Tongue (tissue), 2 donors: Measurements from ENCODE around the genes PARPBP and NFYB.

DNA sequence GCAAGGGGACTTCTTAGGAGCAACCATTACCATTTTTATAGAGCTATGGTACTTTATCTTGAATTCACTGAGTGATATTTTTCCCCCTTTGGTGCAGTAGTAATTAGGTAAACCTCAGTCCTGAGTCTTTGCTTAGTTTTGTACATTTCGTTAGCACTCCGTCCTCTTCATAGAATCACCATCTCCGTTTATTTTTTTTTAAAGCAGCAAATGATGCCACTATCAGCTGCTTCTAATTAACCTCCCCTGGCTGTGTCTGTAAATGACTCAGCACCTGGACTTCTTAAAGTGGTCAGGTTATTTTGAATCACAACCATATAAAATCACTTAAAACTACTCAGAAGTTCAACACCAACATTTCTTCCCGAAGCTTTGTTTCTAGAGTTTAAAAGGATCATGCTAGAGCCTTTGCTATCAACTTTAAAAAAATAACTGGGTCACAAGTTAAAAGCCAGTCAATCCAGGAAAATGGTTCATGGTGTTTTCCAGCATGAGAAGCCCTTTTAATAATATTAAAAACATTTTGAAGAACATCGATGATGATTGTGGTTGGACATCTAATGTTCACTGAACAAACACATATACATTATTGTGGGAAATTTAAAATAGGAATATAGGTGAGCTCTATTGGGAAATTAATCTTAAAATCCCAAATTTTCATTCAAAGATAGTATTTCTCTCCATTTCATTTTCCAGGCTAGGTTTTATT lies 6.2 kb upstream of the WASHC3 start:
- RAMPAGE, long total RNA, result no peak

DNA sequence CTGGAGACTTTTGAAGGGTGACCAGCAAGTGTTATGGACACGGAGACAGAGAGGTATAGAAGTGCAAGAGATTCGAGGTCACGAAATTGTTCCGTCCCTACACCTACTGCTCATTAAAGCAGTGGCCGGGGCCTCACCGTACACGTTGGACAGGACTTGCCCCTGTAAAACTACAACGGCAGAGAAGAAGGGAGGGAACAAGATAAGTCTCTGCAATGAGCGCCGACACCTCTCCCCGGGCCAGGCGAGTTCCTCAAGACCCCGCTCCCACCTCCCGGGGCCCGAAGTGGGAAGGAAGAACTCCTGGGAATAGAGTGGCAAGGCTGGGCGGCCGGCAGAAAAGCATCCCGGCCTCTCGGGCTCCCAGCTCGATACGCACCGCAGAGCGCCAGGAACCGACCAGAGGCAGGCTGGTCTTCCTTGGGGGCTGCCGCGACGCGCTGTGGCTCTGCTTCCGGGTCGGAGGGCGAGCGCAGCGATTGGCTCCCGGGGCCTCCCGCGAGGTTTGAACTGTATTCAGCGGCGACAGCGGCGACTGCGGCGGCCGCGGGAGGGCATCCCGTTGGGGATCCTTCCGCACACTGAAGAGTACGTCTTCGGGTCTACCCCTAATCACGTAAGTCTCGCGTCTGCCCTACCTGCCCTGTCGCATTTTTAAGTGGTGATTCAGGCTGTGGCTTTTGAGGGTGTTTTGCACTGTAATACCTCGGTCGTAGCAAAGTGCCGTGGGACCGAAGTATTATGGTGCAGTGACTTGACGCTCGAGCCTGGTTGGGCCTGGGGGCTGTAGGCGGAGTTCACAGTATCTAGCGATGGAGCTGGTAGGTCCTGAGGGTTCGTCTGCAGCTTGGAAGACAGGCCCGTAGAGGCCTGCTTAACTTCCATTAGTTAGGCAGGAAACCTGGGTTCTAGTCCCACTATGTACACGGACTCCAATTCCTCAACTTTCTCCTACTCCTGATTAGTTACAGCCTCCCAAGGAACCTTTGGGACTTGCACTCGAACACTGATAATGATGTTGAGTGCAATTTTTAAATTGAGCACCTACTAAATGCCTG lies at the start of gene PARPBP:
PARPBP (plus strand) TSS at position 513 of the 1,058 bp plus-strand sequence.
- RAMPAGE, long total RNA, result start-site peak on the minus strand centred at position 427 of the sequence, 47 bp wide, 267 and 49 reads in 2 replicates; start-site peak on the plus strand centred at position 522 of the sequence, 66 bp wide, 90 and 44 reads in 2 replicates

GRCh38 chr12:102413248-102413983 lies 66.9 kb downstream of the IGF1 start:
- RAMPAGE, long total RNA, result no peak

- RAMPAGE, long total RNA, result no peak
Observed at GRCh38 chr12:102454292-102454795, 26.0 kb downstream of the IGF1 start.

GRCh38 chr12:102481605-102482124 lies 1.3 kb upstream of the IGF1 start:
- RAMPAGE, long total RNA, result no peak

DNA sequence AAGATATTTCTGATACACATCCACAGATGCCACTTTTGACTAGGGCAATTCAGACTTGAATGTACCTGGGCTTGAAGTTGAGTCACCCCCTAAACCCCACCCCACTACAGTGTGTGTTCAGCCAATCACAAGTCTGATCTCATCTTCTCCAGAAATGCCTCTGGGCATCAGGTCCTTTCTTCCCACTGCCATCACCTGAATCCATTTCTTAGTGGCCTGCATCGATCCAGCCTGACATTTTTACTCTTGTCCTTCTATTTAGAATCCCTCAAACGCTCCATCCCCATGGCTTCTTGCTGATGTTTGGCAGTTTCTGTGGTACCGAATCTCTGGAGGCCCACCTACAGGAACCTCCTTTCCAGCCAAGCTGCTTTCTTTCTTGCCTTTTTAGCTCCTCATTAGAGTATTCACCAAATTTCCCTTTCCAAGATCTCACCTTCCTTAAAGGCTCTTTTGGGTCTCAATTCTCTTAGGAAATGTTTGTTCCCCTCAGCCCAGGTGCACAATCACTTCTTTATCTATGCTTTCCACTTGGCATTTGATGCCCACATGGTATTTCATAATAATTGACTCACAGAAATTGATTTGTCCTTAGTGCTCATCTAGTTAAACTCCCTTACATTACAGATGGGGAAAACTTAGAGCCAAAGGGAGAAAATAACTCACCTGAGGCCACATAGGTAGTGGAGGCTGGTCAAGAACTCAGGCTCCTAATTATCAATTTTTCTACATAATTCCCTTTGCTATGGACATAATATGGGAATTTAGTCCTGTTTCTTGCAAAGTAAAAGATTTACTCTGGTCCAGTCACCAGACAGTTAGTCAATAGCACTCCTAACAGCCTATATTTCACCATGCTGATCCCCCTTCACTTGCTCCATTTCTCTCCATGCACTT lies 2.1 kb downstream of the PAH start:
- RAMPAGE, long total RNA, result no peak

DNA sequence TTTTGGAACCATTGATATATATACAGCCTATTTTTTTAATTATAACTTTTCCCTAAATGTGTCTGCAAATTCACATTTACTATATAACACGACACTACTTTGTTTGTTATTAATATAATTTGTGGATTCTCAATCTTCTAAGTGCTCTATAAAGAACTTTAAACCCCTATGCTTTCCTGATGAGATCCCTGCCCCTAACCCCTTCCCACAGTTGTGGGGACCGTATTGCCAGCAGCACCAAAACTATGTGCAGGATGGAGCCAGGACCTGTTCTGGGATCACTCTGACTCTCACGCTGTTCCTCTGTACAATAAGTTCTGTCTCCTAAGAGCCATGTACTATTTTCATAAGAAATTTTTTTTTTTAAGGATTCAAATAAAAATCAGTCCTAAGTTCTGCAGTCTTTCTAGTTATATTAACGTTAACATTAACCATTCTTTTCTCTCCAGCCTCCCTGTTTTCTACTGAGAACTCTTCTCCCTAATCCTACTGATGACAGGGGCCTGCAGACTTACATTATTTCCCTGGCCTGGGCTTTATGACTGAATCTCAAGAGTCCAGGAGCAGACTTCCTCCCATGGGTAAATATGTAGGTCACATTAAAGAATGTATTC lies 1.1 kb downstream of the PAH start:
- RAMPAGE, long total RNA, result no peak

- RAMPAGE, long total RNA, result no peak
Observed at GRCh38 chr12:103301955-103302817, 193.6 kb downstream of the C12orf42 start.

DNA sequence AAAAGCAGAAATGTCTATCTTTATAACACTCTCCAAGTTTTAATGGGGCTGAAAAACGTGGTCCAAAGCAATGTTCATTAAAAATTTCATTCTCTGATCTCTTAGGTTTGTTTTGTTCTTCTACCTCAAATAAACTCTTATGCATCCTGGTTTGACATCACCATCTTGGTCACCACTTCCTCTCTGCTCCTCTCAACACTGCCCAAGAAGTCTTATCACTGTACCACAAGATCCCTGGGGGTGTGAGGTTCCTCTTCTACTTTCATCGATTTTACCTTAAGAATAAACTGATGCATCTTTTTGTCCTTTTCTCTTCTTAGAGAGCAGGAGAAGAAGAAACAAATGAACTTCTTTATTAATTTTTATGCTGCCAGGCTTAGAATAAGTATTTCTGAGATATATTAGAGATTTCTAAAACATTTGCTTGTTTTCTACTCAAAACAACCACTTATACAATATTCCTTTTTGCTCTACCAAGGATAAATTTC lies 40.3 kb downstream of the C12orf42 start:
- RAMPAGE, long total RNA, result no peak

- RAMPAGE, long total RNA, result no peak
Observed at GRCh38 chr12:103645126-103645711, 58.1 kb downstream of the STAB2 start.

GRCh38 chr12:103806644-103807627 lies 34.1 kb downstream of the NT5DC3 start:
- RAMPAGE, long total RNA, result no peak

DNA sequence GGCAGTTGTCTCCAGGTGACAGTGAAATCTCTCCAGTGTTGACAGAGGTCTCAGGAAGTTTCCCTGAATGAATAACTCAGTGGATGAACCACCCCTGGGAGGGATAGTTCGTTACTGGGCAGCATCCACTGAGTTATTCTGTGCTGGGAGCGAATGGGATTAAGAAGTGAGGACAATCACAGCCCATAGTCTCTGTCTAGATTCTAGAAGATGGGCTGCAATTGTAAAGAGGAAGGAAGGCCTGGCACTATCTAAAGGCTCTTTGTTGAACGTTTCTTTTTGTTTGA lies 7.2 kb upstream of the NT5DC3 start:
- RAMPAGE, long total RNA, result no peak

GRCh38 chr12:103933443-103933765 lies 3.2 kb downstream of the HSP90B1 start:
- RAMPAGE, long total RNA, result no peak

- RAMPAGE, long total RNA, result no peak
Observed at GRCh38 chr12:103964686-103965417, 820 bp upstream of the TDG start.

DNA sequence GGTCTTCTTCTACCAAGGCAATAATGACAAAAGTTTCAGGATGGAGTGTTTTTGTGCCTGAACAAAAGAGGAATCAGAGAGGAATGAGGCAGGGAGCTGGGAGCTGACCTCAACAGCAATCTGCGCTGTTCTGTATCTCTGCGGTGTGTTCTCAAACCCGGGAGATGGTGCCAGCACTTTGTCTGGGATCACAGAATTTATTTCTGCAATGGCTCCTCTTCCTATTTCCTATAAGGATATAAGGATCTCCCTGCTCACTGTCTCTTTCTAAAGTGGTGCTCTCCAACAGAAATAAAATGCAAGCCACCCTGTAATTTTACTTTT lies 474 bp upstream of the GLT8D2 start:
- RAMPAGE, long total RNA, result no peak

- RAMPAGE, long total RNA, result start-site peak on the minus strand at chr12:104138176-104138214, 343 and 84 reads in 2 replicates
Observed at GRCh38 chr12:104137466-104138320, at the start of gene NFYB. TSS of gene NFYB (minus strand) at chr12:104138210.

DNA sequence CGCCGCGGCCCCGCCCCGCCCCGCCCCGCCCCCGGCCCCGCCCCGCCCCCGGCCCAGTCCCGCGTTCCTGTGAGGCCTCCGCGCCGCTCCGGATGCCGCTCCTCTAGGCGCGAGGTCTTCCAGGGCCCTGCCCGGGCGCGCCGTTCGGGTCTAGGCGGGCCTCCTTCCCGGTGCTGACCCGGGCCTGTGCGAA lies 207 bp upstream of the NFYB start:
- RAMPAGE, long total RNA, result no peak

DNA sequence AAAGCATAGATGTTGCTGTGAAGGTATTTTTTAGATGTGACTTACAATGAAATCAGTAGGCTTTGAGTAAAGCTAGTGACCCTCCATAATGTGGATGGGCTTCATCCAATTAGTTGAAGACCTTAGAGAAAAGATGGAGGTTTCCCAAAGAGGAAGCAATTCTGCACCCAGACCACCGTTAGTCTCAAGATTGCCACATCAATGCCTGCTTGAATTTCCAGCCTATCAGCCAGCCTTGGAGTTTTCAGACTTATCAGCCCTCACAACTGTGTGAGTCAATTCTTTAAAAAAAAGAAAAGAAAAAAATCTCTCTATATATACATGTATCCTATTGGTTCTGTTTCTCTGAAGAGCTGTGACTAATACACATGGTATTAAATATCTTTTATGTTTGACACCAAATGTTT lies 22.9 kb upstream of the EID3 start:
- RAMPAGE, long total RNA, result no peak

GRCh38 chr12:104321030-104321662 lies 17.6 kb downstream of the EID3 start:
- RAMPAGE, long total RNA, result no peak

- RAMPAGE, long total RNA, result no peak
Observed at GRCh38 chr12:104459416-104459713, 2.6 kb downstream of the CHST11 start.